Temporal lobe (tissue), 2 donors: ENCODE data around the genes ZNF124, OR2T29 and OR2T11.

GRCh38 chr1:246779218-246779645, 55.0 kb downstream of the SCCPDH start:
- RAMPAGE, long total RNA: no peak

DNA sequence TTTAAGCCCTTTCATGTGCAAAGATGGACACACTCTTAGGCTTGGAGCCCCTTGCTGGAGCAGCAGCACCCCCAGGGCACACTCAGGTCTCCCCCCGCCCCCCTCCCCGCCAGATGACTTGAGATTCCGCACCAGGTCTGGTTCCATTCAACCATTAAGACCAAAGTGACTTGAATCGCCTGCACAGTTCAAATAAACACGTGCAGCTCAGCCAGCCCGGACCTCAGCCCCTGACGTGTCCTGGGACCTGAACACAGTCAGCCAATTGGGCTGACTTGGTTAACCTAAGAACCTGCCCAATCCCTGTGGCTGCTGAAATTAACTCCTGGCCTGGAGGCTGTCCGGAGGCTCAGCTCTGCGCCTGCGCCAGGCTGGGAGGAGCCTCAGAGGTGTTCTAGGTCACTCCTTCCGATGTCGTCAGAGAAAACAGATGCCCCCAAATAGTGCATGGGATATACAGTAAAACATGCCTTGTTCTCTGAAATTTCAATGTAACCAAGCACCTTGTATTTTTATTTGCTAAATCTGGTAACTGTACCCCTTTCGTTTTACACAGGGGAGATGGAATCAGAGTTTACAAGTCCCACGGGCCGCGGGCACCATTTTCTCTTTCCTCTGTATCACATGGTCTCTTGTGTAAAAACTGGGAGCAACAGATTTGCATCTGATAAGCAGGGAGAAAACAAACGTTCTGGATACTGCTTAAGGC, 73.4 kb downstream of the SCCPDH start:
- RAMPAGE, long total RNA: no peak

DNA sequence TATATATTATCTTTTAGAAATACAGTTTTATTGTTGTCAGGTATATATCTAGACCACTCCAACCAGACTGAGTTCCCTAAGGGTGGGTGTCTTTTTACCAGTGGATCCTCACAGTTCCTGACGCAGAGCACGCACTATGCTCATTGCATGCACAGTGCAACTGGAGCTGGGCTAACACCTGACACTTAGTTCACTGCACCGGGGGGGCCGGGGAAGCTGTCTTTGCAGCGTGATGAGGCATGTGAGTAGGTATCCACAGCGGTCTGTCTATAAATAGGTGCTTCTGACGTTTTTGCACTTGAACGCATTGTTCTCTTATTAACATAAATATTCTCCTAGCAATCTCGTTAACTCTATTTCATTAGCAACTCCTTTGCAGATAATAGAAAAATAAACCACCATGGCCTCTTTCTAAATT, 86.4 kb downstream of the SCCPDH start:
- RAMPAGE, long total RNA: no peak

- RAMPAGE, long total RNA: no peak
Observed at GRCh38 chr1:247079375-247079903, 828 bp upstream of the ZNF670 start.

GRCh38 chr1:247104841-247105627, 878 bp upstream of the ZNF669 start:
- RAMPAGE, long total RNA: no peak

DNA sequence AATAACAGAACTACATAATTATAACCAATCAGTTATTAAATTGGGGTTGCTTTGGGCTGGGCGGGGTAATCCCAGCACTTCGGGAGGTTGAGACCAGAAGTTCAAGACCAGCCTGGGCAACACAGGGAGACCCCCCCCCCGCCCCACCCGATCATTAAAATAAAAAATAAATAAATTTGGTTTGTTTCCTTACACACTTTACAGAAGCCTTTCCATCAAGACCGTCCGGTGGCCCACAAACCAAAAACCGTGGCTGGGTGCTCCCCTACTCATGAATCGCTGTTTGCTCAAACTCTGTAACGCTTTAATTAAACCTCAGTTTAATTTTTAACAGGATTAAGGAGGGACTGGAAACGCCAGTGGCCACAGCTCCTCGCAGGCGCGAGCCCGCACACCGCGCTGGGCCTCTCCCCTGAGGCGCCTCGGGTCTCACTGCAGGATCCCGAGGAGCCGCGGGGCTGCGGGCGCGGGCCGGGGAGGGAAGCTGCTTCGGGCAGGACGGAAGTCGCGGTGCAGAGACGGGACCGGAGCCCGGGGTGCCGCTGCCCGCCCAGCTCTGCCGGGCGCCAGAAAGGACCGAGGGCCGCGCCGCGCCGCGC, 576 bp downstream of the ZNF124 start:
- RAMPAGE, long total RNA: no peak

GRCh38 chr1:247171822-247172120, at the start of gene ZNF124:
TSS of gene ZNF124 (minus strand) at chr1:247172020.
- RAMPAGE, long total RNA: no peak

- RAMPAGE, long total RNA: no peak
Observed at GRCh38 chr1:247299319-247299882, 32.3 kb downstream of the ZNF496 start.

GRCh38 chr1:247300427-247301209, 31.0 kb downstream of the ZNF496 start:
- RAMPAGE, long total RNA: no peak

DNA sequence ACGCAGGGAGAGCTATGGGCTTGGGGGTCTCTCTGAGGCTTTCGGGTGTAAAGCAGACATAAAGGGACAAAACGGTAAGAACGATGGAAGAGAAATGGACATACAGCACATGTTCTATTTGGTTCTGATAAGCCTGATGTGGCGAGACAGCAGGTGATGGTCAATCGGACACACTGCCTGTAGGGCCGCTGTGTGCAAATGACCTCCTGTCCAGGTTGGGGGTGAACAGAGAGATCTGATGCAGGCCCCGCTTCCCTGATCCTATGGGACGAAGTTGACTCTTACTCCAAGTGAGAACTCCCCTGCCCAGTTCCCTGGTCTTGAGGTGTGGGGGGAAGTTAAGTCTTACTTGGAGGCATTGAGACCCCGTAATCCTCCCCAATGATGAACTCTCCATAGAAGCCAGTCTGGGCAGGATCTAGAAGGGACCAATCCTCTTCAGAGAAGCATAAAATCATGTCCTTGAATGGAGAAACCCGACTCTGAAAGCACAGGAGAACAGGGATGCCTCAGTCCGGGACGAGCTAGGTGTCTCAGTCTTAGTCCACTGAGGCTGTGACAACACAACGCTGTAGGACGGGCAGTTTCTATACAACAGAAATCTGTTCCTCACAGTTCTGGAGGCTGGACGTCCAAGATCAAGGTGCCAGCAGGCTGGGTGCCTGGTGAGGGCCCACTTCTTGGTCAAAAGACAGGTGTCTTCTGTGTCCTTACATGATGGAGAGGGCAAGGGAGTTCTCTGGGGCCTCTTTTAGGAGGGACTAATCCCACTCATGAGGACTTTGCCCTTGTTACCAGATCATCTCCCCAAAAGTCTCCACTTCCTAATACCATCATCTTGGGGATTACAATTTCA, 21.5 kb downstream of the ZNF496 start:
- RAMPAGE, long total RNA: no peak

DNA sequence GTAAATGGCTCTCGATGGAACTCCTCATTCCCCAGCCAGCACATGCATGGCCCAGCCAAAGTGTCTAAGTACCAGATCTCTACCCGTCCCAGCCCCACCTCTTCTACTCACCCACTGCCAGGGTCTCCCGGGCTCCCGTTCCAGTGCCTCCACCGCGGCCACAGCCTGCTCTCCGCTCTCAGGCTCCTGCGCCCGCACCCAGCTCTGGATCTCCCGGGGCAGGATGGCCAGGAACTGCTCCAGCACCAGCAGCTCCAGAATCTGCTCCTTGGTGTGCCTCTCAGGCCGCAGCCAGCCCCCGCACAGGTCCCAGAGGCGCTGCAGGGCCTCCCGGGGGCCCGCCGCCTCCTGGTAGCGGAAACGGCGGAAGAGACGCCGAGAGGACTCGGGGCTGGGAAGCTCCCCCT, 2.6 kb downstream of the ZNF496 start:
- RAMPAGE, long total RNA: no peak

GRCh38 chr1:247360063-247360692, 28.5 kb upstream of the ZNF496 start:
- RAMPAGE, long total RNA: no peak

- RAMPAGE, long total RNA: no peak
Observed at GRCh38 chr1:247360693-247361353, 29.2 kb upstream of the ZNF496 start.

DNA sequence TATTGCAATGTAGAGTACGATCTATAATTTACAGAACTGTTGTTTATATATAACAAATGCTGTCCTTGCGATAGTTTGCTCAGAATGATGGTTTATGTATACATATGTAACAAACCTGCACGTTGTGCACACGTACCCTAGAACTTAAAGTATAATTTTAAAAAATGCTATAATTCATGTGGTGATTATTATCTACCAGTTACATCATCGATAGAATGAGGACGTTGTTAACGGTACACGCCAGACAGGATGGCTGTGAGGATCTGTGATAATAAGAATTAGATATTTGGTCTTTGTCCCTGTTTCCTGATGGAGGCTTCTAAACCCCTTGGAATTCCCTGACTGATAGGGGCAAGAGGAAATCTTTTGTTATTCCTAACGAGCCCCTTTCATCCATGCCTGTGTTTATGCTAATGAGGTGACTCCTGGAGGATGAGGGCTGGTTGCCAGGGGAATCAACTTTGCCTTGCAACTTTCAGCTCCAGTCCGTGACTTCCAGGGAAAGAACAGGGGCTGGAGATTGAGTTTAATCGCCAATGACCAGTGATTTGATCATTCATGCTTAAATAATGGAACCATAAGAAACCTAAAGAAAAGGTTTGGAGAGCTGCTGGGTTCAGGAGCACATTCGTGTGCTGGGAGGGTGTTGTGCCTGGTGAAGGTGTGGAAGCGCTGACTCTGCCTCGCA, 39.4 kb upstream of the NLRP3 start:
- RAMPAGE, long total RNA: no peak

DNA sequence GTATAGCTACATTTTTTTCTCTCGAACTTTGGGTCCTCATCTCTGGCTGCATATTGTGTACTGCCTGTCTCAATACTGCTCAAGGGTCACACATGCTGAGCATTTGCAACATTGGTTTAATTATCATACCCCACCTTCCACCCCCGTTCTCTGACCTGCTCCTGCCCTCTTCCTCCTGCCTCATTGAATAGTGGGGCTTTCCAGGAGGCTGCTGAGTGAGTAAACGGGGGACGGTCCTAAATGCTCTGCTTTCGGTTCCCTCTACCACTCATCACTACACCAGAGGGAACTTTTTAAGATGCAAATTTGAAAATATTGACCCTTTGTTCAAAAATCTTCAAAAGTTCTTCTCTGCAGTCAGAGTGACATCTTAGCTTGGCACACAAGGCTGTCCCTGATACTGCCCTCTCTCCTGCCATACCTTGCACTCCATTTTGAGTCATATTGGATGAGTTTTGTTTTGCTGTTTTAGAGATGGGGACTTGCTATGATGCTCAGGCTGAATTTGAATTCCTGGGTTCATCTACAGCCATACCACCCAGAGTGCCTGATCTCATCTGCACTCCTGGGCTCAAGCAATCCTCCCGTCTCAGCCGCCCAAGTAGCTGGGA, 17.7 kb downstream of the OR2B11 start:
- RAMPAGE, long total RNA: no peak

- RAMPAGE, long total RNA: no peak
Observed at GRCh38 chr1:247936919-247937667, 11.6 kb upstream of the OR2L8 start.

DNA sequence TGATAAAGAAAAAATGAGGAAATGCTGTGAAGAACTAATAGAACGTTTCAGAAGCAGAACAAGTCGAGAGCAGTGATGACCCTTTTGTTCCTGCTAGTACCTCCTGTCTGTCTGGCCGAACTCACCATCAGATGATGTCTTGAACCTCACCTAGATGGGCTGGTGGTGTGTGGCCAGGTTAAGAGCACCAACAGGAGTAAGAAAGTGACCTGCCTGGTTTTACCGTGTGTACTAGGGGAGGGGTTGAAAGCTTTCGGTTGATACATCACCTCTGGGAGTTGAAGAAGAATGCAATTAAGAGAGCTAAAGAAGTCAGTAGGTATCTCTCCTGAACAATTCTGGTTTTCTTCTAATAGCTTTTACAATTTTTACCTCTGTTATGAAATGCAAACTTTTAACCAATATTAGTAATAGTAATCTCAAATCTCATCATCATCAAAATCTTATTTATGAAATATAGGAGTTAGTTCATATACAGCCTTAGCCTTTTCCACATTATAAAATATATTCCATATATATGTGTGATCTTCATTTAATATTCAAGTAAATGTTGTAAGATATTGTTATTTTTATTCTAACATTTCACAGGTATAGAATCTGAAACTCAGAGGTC, at the start of gene OR2T29:
OR2T29 (minus strand) TSS at position 172 of the 613 bp plus-strand sequence.
- RAMPAGE, long total RNA: no peak

DNA sequence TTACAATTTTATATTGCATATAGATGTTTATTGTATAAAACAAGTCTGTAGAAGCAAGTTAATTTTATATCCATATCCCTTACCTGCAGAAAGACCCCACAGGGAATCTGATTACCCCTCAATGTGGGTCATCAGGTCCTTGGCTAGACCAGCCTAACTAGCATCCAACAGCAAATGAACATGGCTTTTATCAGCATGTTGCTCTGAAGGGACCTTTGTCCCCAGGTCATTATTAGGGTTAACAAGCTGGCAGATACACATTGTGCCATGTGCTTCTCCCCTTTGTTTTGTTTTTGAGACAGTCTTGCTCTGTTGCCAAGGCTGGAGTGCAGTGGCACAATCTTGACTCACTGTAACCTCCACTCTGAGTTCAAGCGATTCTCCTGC, at the start of gene OR2T11:
OR2T11 (minus strand) TSS at position 137 of the 387 bp plus-strand sequence.
- RAMPAGE, long total RNA: no peak

DNA sequence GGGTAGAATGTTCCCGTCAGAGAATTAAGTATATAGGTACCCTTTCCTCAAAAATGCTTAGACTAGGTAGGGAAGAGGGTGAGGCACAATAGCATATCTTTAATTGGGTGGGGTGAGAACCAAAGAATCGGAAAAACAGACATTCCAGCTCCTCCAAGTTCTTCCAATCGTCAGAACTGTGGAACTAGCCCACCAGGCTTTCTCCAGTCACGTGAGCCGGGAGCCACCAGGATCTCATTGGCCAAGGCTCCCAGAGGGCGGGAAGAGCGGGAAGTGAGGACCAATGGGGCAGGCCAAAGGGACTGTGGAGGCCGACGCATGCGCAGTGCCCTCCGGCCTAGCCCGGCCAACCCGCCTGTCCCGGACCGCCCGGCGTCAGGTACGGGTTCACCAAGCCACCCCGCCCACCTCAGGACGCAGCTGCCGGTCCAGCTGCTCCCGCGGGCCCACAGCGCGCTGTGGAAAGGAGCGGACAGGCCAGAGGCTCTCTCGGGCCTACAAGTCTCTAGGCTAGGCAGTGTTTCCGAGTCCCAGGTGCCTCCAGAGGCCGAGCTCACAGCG, 36.2 kb upstream of the OR2T27 start:
- RAMPAGE, long total RNA: no peak

DNA sequence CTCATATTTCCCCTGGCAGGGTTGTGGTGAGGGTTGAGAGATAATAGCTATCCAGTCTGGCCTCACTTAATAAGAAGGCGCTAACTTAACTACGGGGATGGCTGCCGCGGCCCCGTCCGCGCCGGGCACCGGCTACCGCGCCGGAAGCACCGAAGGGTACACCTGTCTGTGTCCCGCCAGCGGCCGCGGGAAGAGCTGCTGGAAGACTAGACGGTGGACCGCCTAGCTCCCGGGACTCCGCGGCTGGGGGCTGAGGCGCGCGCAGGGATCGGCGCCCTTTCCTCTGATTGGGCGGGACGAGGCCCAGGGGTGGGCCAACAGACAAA, 257 bp upstream of the ZNF672 start:
- RAMPAGE, long total RNA: no peak